Measurements from ENCODE around the genes LANCL3, CYBB and DYNLT3.

- PRO-cap, 2 experiments: no peak in any of the 2 experiments
- RAMPAGE, long total RNA, 5 experiments: no peak in any of the 5 experiments
These were observed 720.0 kb downstream of the DMD start for GRCh38 chrX:32491406-32491605.

DNA sequence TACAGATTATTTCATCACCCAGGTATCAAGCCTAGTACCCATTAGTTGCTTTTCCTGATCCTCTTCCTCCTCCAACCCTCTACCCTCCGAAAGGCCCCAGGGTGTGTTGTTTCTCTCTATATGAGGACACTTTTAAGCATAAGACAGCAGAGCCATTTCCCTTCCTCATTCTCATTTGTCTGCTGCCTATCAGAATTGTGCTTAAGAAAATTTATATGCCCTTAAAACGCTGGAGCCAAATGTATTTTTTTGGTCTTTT lies 4.5 kb downstream of the DMD start:
- PRO-cap, 2 experiments: no peak in any of the 2 experiments
- RAMPAGE, long total RNA, 5 experiments: no peak in any of the 5 experiments

DNA sequence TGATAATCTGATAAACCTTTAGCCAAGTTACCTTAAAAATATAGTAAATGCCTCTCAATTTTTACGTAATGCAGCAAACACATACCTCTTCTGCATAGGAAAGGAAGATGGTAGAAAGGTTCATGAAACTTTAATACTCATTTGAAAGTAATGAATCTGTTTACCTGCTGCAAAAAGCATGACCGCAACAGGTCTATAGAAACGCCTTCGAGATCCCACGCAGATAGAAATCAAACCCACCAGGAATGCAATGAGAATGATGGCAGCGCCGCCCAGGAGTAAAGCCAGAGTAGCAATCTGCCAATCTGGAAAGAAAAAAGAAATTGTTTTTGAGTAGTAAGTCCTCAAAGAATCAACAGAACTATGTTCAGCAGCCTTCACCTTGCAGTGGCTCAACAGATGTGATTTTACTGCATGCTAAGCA lies 18.0 kb downstream of the TMEM47 start:
- PRO-cap, 2 experiments: no peak in any of the 2 experiments
- RAMPAGE, long total RNA, 5 experiments: no peak in any of the 5 experiments

- PRO-cap, 2 experiments: no peak in any of the 2 experiments
- RAMPAGE, long total RNA, 5 experiments: no peak in any of the 5 experiments
These were observed 2.1 kb downstream of the TMEM47 start for GRCh38 chrX:34654939-34655477.

DNA sequence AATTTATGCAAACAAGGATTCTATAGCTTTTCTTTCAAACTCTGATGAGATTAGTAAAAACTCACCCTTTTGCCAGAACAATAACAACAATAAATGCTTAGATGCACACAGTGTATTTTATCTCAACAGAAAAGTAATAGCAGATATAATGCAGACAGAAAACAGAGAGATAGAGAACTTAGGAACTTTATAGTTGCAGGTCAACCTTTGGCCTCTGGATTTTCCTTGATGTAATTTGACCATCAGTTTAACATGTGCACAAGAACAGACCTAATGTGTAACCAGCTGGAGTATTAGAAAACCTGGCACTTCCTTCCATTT lies 358.6 kb upstream of the MAGEB16 start:
- PRO-cap, 2 experiments: no peak in any of the 2 experiments
- RAMPAGE, long total RNA, 5 experiments: no peak in any of the 5 experiments

- PRO-cap, 2 experiments: no peak in any of the 2 experiments
- RAMPAGE, long total RNA, 5 experiments: no peak in any of the 5 experiments
These were observed 358.3 kb upstream of the MAGEB16 start for GRCh38 chrX:35439875-35440130.

DNA sequence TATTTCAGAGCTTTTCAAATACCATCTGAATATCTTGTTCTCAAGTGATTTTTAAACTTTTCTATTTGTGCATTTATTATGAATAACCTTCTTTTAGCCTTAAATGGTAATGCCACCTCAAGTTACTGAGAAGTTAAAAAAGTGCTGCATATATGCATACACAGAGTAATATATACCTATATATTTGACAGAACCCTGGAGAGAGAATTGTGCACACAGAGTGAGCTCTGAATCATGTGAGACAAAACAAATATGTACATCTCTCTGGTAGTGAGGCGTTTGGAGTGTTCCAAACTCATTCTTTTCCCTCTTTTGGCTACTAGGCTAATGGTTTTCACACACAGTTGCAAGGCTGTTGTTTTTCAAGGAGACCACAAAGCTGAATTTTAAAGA lies 46.0 kb downstream of the CFAP47 start:
- PRO-cap, 2 experiments: no peak in any of the 2 experiments
- RAMPAGE, long total RNA, 5 experiments: no peak in any of the 5 experiments

- PRO-cap, 2 experiments: no peak in any of the 2 experiments
- RAMPAGE, long total RNA, 5 experiments: no peak in any of the 5 experiments
These were observed 45.0 kb upstream of the FAM47C start for GRCh38 chrX:36962892-36963936.

- PRO-cap, 2 experiments: peak in 1 of 2 experiments; most common minus-strand start chrX:36964012 (in 1)
- RAMPAGE, long total RNA, 5 experiments: no peak in any of the 5 experiments
These were observed 44.3 kb upstream of the FAM47C start for GRCh38 chrX:36963937-36964256.

- PRO-cap, 2 experiments: no peak in any of the 2 experiments
- RAMPAGE, long total RNA, 5 experiments: start-site peak on the plus strand in 1 of 5 experiments, at chrX:37571656-37571661 at its widest, 5 reads per replicate
These were observed at the start of gene LANCL3 for GRCh38 chrX:37571232-37571901. Gene LANCL3, plus strand, starts transcription at chrX:37571661.

DNA sequence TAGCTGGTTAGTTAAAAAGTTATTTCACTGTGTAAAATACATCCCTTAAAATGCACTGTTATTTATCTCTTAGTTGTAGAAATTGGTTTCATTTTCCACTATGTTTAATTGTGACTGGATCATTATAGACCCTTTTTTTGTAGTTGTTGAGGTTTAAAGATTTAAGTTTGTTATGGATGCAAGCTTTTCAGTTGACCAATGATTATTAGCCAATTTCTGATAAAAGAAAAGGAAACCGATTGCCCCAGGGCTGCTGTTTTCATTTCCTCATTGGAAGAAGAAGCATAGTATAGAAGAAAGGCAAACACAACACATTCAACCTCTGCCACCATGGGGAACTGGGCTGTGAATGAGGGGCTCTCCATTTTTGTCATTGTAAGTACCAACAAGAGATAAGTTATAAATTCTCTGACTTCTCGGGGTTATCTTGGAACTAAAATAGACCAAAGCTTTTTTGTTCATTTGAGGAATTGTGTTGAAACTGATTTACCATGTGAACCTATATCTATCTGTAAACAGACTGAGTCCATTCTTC lies at the start of gene CYBB:
CYBB (plus strand) TSS at position 312 of the 535 bp plus-strand sequence.
- PRO-cap, 2 experiments: no peak in any of the 2 experiments
- RAMPAGE, long total RNA, 5 experiments: start-site peak on the plus strand in 1 of 5 experiments, centred at position 291 of the sequence, 46 reads per replicate

DNA sequence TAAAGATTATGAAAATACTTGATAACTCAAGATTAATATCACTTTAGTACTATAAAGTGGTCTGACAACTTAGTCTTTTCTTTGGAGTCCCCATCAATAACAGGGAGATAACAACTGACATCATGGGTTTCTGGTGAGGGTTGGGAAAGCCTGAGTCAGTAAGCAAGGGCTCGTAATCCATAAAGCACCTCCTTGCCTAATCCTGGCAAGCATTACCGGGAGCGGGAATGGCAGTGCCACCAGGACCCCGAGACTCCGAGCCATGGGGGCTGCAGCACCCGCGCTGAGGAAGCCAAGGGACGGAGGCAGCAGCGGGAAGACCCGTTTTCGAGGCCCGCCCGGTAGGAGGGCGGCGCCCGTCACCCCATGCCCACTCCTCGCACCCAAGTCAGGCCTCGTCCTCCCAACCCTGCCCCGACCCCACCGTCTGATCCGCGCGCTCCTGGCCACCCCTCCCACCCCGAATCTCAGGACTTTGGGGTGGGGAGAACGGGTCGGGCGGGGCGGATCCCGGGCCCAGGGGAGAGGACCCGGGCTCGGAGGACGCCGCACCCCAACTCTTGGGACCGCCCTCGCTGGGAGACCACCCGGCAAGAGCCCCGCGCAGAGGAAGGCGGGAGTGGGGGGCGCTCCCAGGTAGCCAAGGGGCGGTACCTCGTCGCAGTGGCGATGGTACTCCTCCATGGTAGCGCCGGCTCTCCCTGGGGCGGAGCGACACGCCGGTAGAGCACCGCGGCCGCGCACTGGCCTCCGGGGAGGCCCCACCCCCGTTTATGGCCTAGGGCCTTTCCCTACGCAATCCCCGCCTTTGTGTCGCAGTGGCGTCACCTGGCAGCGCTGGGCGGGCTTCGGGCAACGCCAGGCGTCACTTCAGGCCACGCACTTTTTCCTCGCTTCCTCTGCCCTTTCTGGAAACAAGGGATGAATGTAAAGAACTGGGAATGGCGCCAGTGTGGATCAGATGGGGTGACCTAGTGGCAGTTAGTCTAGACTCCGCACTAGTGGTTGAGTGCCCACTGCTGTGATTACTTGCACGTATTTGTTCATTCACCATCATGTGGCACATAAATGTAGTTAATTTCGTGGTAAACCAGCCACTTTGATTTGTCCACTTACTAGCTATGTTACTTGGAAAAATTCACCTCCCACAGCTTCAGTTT lies at the start of gene DYNLT3:
DYNLT3 (minus strand) TSS at position 745 of the 1,160 bp plus-strand sequence.
- PRO-cap, 2 experiments: peak in 2 of 2 experiments; most common plus-strand start position 208 of the sequence (in 2); most common minus-strand start position 429 of the sequence (in 1)
- RAMPAGE, long total RNA, 5 experiments: start-site peak on the minus strand in 5 of 5 experiments, centred at positions 705 to 724 of the sequence, 15 to 715 reads per replicate

- PRO-cap, 2 experiments: no peak in any of the 2 experiments
- RAMPAGE, long total RNA, 5 experiments: no peak in any of the 5 experiments
These were observed 59.8 kb downstream of the SRPX start for GRCh38 chrX:38160972-38161180.

DNA sequence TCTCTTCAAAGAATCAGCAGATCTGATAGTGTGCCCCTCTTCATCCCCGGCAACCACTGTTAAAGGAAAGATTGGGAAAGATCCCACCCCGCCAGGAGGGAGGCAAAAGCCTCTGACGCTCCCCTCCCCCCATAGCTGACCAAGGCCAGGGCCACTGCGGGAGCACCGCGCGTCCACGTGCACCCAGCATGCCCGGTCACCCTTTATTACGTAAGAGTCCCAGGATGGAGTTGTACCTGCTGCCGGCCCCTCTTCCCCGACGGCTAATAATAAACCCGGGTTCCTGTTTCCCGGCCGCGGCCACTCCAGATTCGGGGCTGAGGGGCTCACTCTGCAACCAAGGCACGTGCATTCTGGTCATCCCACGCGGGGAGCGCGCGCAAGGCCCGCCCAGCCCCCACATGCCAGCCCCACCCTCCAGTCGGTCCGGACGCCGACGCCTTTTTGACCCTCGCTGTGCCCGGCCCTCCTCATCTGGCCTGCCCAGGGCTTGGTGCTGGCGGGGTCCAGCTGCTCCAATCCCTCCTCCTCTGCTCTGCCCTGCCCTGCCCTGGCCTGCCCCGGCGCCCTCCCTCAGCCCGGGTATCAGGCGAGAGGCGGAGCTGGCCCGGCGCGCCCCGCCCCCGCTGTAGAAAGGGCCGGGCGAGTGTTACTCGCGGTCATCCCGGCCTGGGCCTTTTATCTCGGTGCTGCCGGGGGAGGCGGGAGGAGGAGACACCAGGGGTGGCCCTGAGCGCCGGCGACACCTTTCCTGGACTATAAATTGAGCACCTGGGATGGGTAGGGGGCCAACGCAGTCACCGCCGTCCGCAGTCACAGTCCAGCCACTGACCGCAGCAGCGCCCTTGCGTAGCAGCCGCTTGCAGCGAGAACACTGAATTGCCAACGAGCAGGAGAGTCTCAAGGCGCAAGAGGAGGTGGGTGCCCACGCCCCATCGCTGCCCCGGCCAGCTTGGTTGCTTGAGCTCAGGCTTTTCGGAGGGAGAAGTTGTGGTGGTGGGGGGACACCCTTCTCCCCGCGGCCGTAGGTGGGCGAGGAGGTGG lies 2.6 kb downstream of the MID1IP1 start:
- PRO-cap, 2 experiments: peak in 2 of 2 experiments; most common plus-strand start position 681 of the sequence (in 2); most common minus-strand start position 876 of the sequence (in 2)
- RAMPAGE, long total RNA, 5 experiments: start-site peak on the plus strand in 3 of 5 experiments, centred at positions 654 to 789 of the sequence, 34 to 184 reads per replicate

DNA sequence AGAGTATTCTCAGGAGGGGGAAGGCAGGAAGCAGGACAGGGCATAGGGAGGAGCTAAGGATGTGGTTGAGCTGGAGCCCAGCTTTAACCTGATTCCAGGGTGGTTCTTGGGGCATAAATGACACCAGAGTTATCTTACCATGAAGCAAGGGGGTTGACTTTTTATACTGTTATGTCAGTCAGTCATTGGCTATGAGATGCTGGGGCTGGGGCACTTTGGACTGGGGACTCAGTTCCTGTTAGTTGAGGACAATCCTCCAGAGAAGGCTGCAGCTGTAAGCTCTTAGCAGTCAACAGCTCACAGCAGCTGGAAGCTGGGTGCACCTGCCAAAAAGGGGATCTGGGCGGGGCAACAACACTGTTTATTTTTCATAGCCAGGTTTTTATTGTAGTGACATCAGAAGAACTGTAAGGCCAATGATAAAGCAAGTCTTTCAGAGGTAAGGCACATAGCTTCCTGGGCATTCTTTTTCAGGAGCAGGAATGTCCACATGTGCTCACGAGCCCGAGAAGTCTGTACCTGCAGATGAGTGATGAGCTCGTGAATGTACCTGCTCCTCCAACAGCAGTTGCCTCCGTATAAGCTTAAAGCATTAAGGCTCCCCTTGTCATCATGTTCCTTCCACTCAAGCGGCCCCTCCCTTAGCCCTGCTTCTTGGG lies 78.5 kb downstream of the MID1IP1 start:
- PRO-cap, 2 experiments: no peak in any of the 2 experiments
- RAMPAGE, long total RNA, 5 experiments: no peak in any of the 5 experiments

- PRO-cap, 2 experiments: no peak in any of the 2 experiments
- RAMPAGE, long total RNA, 5 experiments: no peak in any of the 5 experiments
These were observed 526.0 kb downstream of the MID1IP1 start for GRCh38 chrX:39327254-39327615.

DNA sequence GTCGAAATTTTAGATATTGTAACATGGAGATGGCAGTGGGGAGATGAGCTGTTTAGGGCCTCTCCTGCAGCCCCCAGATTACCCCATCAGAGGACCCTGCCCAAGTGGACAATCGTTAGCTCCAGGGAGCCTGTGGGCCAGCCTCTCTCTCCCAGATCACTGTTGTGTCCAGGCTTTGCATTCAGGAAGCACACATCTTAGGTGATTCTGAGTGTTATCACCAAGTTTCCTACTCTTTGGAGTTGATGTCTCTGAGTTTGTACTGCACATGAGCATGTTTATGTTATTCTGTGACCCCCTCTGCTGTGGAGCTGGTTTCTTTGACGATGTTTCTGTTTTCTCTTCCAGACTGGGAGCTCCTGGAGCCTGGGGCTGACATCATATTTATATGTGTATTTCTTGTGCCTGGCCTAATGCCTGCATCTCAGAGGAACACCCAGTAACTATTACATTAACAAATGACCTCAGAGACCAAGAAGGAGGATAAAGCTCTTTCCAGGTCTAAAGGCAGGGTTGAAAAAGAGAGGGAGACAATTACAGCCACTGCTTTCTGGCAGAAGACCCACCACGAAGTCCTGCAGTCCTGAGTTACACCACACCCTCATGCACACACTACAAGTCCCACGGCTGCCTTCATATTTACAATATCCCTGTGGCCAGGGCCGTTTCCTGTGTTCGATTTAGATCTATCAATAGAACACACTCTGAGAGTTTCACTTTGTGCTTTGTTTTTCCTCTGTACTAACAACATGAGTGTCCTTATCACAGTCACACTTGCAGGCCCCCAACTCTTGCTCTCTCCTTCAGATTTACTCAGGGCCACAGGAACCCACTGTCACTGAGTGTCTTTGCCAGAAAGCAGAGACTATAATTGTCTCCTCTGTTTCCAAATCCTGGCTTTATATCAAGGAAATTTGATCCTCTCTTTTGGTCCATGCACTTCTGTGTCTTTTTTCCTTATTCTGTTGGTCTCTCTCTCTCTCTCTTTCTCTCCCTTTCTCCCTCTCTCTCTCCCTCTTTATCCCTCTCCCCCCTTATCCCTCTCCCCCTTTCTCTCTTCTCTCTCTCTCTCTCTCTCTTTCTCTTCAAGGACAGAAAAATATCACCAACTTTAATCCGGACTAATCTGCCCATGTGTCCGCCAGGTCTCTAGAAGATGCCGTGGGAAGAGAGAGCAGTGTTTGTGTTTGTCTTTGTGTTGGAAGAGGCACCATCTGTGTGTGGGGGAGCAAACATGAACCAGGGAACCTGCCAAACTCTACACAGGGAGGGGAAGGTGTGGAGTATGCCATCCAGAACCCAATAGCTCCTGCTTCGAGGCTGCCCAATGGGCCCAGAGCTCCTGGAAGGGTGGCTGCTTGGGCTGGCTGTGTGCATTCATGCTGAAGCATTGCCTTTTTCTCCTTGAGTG lies 535.6 kb downstream of the MID1IP1 start:
- PRO-cap, 2 experiments: no peak in any of the 2 experiments
- RAMPAGE, long total RNA, 5 experiments: no peak in any of the 5 experiments

DNA sequence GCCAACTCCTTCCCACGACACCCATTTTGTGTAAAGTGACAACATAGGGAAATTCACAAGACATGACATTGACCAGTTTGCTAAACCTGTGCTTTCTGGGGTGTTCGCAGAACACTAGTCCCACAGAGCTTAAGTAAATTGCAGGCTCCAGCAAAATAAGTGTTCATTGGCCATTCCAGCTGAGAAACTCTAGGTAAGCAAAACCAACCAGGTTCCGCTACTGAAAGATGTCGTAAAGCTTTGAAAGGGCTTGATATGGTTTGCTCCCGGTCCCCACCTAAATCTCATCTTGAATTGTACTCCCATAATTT lies 563.7 kb downstream of the BCOR start:
- PRO-cap, 2 experiments: no peak in any of the 2 experiments
- RAMPAGE, long total RNA, 5 experiments: no peak in any of the 5 experiments

GRCh38 chrX:39689381-39690306 lies 408.1 kb downstream of the BCOR start:
- PRO-cap, 2 experiments: no peak in any of the 2 experiments
- RAMPAGE, long total RNA, 5 experiments: no peak in any of the 5 experiments

DNA sequence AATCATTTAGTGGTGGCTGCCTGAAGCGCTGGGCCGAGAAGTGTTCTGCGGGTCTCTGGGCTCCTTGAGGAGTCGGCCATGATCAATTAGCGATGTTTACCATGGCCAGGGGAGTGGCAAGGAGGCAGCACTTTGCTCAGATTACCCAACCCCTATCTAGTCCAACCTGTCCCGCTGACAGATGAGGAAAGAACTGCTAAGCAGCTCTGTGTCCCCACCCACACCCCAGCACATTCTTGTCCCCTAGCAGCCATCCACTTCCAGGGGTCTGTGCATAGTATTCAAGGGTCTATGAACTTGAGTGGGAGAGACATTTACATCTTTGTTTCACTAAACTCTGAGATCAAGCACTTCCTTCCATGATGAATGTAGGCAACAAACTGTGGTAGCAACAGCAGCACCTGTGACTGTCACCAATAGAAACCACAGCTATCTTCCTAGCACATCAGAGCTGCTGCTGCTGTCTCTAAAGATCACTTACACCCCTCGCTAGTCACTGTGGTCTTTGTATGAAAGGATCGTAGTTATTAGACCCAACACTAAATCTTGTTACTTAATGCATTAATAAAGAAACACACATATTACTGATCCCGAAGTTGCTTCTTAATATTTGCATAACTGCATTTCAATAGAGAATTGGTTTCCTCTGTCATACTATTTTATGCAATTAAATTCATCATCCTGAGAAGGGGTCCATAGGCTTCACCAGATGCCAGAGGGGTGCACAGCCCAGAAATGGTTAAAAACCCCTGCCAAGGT lies 331.5 kb downstream of the BCOR start:
- PRO-cap, 2 experiments: no peak in any of the 2 experiments
- RAMPAGE, long total RNA, 5 experiments: no peak in any of the 5 experiments